Measurements from ENCODE around the gene IFTAP.

- RRBS, result no CpG with 5 or more reads among the region's 4 CpGs
Measured at GRCh38 chr11:34757244-34757629, 136.3 kb downstream of the EHF start.

DNA sequence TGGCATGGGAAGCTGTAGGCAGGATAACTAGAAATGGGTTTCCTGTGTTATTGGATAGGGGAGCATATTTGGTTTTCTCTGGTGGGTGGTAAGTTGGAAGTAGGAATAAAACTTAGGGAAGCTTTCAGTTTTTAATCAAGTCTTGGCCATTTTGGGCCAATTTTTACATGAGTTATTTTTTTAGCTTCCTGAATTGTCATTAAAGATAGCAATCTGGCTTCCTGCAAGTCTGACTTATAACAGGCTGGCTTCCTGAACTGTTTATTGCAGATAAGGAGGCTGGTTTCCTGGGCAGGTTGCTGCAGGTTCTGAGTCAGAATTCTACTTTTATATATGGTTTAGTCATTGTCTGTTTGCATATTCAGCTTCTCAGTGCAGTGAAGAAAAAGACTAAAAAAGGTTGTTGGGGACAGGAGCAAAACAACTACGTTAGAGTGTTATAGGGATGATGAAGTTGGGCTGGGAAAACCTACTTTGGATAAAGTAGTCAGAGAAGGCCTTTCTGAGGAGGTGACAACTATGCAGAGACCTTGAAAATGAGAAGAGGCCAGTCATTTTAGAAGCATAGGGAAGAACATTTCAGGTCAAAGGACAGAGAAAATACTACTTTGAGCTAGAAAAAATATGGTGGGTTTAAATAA lies 106.5 kb downstream of the APIP start:
- RRBS, result no CpG with 5 or more reads among the region's 1 CpG

DNA sequence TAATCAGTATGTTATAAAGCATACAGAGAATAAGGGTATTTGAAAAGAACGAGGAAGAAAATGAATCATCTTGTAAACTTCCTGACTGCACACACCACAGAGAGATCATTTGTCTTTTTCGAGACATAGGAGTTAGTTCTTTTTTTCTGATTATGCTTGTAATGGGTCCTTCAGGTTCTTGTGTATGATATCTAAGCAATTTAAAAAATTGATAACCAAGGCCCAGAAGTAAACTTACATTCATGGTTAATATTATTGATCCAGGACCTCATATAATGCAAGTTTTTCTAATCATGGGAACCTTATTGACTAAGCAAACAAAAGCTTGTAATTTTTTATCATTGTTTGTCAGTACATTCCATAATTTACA lies 61.2 kb downstream of the PDHX start:
- RRBS, result no CpG with 5 or more reads among the region's 2 CpGs

GRCh38 chr11:35274846-35275977 lies 136.2 kb downstream of the CD44 start:
- RRBS, result no CpG with 5 or more reads among the region's 6 CpGs

GRCh38 chr11:35343405-35343749 lies 76.0 kb downstream of the SLC1A2 start:
- RRBS, result no CpG with 5 or more reads among the region's 2 CpGs

DNA sequence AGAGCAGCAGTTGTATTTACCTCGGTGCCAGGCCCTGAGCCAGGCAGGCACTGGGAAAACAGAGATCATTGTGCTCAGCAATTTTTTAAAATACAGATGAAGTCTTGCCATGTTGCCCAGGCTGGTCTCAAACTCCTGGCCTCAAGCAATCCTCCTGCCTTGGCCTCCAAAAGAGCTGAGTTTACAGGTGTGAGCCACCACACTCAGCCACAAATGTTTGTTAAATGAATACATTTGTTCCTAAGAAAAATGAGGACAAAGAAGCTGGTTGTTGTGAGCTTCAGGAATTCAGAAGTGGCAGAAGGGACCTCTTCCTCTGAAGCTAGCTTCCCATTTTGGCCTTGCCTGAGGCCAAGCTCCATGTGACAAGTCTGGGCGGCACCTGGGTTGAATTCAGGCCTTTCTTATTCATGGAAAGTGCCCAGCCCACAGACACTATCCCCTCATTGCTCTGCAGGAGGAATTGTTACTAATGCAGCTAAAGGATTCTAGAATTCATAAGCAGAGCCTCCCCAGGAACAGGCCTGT lies 71.6 kb downstream of the SLC1A2 start:
- RRBS, result no CpG with 5 or more reads among the region's 2 CpGs

DNA sequence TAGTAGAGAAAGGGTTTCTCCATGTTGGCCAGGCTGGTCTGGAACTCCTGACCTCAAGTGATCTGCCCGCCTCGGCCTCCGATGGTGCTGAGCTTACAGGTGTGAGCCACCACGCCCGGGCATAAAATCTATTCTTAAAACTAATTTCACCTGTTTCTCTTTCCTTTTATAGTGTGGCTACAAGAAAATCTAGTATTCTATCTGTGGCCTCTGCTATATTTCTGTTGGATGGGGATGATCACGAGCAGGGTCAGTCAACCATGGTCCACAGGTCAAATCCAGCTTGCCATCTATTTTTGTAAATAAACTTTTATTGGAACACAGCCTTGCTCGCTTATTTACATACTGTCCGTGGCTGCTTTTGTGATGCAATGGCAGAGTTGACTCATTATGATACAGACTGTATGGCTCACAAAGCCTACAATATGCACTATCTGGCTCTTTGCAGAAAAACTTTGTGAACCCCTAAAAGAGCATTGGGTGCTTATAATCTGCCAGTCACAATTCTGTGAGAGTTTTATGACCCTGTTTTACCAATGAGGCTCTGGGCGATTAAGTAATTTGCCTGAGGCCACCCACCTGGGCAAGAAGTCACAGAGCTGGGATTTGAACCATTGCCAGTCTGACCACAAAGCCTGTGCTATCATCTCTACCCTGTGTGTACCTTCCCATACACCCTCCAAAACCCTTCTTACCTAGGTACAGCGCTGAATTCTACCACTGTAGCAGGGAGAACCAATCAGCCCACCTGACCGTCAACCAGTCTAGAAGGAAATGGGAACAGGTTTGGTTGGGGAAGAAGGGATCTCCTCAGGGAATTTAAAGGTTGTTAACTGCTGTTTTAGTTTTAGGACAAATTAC lies 28.3 kb downstream of the SLC1A2 start:
- RRBS, result no CpG with 5 or more reads among the region's 11 CpGs

DNA sequence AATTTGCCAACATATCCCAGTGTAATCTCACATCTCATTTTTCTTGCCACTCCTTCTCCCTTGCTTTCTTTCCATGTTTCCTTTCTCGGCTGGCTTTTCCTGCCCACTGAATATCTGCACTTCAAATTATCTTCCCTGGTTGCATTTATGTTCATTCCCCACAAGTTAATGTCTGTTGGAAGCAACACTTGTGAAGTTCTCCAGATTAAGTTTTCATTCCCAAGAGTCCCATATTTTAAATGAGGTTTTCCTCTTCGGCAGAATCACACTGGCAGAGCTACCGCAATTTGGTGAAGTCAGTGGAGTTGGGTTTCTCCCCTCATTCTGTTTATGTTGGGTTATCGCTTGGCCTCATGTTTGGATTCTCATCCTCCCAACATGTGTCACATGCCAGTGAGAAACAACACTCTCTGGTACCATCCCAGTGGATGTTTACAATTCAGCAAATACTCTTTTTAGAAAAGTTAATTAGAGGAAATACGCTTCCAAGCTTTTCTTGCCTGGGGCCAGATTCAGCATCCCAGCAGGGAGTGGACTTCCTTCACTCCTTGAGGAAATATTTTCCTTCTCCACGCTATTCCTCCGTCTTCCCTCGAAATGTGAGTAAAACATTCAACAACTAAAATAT lies 2.2 kb downstream of the PAMR1 start:
- RRBS, result no CpG with 5 or more reads among the region's 8 CpGs

DNA sequence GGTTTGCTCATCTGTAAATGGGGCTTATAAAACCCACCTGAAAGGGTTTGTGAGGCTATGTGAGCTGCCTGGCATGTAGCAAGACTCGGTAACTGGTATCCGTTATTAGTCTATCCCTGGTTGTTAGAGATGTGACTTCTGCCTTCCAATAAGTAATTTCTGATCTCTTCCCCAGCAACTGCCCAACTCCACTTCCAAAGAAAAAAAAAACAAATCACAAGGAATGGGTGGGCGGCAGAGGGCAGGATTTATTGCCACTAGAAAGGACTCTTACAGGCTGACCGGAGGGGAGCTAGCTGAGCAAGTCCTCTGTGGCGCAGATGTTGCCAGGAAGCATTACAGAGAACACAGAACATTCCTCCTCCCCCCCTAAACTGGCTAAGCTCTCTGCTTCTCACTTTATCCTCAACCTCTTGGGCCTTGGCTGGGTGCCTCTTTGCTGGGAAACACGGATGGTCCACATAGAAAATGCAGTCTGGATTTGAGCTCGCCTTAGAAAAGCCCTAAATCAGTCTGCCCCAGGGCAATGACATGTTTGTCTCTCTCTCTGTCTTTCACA lies 12.6 kb upstream of the FJX1 start:
- RRBS, result no CpG with 5 or more reads among the region's 7 CpGs

GRCh38 chr11:35800959-35801420 lies 138.4 kb downstream of the TRIM44 start:
- RRBS, result no CpG with 5 or more reads among the region's 4 CpGs

GRCh38 chr11:36015859-36016362 lies 72.0 kb downstream of the LDLRAD3 start:
- RRBS, result no CpG with 5 or more reads among the region's 6 CpGs

GRCh38 chr11:36361382-36361756 lies 65.3 kb downstream of the PRR5L start:
- RRBS, result no CpG with 5 or more reads among the region's 2 CpGs

- RRBS, result no CpG with 5 or more reads among the region's 5 CpGs
Measured at GRCh38 chr11:36363422-36363991, 67.4 kb downstream of the PRR5L start.

GRCh38 chr11:36371349-36371767 lies 75.3 kb downstream of the PRR5L start:
- RRBS, result no CpG with 5 or more reads among the region's 3 CpGs

GRCh38 chr11:36449958-36450572 lies 60.0 kb downstream of the TRAF6 start:
- RRBS, result no CpG with 5 or more reads among the region's 4 CpGs

GRCh38 chr11:36594042-36595174 lies at the start of gene IFTAP:
Gene IFTAP, plus strand, starts transcription at chr11:36594502.
- RRBS, result no CpG with 5 or more reads among the region's 34 CpGs

GRCh38 chr11:40453360-40453830 lies 1006.1 kb downstream of the LRRC4C start:
- RRBS, result no CpG with 5 or more reads among the region's 3 CpGs

DNA sequence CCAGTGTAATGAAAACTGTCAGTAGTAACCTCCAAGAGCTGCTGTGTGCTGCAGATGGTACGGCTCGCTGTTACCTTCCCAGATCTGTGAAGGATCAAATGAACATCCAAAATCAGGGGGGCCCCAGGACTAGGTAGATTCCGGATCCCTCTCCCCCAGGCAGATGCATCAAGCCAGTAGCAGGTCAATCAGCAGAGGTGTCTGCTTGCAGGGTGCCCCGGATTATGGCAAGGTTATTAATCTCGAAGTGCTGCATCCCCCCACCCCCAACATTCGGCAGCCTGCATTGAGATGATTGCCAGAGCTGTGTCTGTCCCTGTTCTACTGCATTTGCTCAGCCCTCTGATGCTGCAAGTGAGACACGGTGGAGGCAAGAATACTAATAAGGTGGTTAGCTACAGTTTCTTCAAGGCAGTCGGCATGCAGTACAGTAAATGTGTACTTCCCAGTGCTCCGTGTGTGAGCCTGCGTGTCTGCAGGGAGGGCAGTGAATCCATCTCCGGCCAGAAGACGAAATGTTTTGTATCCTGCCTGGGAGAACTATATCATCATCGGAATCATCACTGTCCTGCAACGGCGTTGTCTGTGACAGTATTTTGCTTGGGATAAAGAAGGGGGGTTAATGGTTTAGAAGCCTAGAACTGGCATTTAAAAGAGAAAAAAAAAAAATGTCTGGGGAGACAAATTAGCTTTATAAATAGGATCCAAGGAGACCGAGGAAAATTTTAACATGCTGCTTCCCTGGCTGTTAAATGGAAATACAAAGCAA lies 619 bp upstream of the LRRC4C start:
- RRBS, result 25% methylated on average over 2 of the region's 16 CpGs